HEK293 (cell line): ENCODE measurements around the genes CORO2A and GABBR2.

- PRO-cap: no peak
- RRBS, 2 experiments: no CpG with 5 or more reads among the region's 16 CpGs
Observed at GRCh38 chr9:96655501-96655857, 362 bp upstream of the PRXL2C start.

DNA sequence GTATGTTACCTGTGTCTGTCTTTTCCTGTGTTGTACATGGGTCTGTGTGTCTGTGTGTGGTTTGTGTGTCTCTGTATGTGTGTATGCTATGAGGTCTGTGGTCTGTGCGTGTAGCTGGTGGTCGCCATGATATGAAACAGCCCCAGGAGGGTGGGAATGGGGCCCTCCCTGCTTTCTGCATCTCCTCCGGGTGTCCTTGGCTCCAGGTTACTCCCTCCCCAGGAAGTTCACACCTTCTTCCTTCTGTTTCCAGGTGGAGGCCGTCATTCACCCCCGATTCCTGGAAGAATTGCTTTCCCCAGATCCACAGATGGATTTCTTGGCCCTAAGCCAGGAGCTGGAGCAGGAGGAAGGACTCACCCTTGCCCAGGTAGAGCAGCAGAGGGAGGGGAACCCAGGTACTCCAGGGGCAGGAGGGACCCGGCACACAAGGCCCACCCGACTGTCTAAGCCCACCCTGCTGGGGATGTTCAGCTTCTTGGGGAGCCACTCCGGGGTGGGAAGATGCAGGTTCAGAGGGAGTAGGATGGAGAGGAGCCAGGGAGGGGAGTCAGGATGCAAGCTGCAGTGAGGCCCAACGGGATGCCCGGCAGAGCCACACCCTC, 9.1 kb downstream of the NUTM2G start:
- PRO-cap: no peak
- RRBS, 2 experiments: no CpG with 5 or more reads among the region's 10 CpGs

- PRO-cap: unidirectional peak, minus-strand start at chr9:97012745
- RRBS, 2 experiments: no CpG with 5 or more reads among the region's 19 CpGs
Observed at GRCh38 chr9:97012482-97013003, 26.4 kb downstream of the CTSV start.

DNA sequence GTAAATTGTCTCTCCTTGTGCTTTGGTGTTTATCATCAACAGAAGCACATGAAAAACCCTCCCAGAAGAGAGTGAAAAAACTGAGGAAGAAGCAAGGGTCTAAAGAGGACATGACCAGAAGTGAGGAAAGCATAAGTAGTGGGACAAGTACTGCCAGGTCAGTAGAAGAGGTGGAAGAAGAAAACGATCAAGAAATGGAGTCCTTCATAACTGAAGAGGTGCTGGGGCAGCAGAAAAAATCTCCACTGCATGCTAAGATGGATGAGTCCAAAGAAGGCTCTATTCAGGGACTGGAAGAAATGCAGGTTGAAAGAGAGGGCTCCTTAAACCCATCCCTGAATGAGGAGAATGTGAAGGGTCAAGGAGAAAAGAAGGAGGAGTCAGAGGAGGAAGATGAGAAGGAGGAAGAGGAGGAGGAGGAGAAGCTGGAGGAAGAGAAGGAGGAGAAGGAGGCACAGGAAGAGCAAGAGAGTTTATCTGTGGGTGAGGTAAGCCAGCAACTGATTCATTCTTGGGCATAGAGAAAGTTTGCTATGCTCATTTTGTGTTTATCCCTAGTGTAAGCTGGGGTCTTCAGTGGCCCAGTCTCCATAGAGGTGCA, 22.9 kb downstream of the CCDC180 start:
- PRO-cap: no peak
- RRBS, 2 experiments: no CpG with 5 or more reads among the region's 1 CpG

DNA sequence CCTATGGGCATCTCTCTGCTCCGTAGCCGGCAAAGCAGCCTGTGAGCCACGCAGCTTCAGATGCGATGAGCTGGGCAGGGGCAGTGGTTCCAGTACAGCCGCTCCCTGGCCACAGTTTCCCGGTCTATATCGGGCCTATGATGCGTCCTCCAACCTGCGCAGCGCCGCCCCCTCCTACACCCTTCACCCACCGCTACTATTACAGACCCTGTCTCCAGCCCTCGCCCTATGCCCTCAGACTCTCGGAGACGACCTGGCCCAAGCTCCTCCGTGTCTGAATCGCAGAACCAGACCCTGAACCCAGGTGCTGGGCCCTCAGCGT, 1.3 kb downstream of the TMOD1 start:
- PRO-cap: no peak
- RRBS, 2 experiments: 88 to 93% methylated on average over 4 of the region's 18 CpGs

DNA sequence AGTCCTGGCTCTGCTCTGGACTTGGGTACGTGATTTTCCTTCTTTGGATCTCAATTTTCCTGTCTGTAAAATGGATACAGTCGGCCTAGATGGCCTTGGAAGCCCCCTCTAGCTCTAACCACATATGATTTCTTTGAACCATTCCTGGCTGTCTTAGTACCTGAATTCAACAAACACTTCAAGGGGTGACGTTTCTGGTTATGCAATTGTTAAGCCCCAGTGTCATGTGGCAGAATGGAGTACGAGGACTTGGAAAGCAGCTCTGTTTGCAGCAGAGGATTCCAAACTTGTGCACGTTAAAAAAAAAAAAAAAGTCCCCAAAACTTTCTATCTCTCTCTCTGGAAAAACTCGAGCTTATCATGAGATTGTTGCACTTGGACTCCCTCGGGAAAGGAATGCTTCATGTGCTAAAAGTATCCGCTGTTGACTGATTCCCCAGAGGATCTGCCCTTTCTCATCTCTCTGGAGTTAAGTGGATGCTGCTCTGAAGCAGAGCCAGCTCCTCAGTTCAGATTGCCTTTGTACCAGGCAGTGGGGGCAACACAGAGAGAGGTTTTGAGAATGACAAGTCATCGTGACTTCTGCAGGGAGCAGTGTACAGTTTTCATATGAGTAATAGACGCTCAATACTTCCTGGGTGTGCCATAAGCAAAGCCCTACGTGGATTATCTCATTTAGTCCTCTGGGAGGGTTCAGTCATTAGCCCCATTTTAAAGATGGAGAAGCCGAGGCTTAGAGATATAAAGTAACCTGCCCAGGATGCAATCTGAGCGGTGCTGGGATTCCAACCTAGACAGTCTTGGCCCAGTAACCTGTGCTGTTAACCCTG, 28.0 kb downstream of the TMOD1 start:
- PRO-cap: no peak
- RRBS, 2 experiments: no CpG with 5 or more reads among the region's 13 CpGs

GRCh38 chr9:97623880-97624446, 9.2 kb downstream of the TSTD2 start:
- PRO-cap: no peak
- RRBS, 2 experiments: no CpG with 5 or more reads among the region's 1 CpG

DNA sequence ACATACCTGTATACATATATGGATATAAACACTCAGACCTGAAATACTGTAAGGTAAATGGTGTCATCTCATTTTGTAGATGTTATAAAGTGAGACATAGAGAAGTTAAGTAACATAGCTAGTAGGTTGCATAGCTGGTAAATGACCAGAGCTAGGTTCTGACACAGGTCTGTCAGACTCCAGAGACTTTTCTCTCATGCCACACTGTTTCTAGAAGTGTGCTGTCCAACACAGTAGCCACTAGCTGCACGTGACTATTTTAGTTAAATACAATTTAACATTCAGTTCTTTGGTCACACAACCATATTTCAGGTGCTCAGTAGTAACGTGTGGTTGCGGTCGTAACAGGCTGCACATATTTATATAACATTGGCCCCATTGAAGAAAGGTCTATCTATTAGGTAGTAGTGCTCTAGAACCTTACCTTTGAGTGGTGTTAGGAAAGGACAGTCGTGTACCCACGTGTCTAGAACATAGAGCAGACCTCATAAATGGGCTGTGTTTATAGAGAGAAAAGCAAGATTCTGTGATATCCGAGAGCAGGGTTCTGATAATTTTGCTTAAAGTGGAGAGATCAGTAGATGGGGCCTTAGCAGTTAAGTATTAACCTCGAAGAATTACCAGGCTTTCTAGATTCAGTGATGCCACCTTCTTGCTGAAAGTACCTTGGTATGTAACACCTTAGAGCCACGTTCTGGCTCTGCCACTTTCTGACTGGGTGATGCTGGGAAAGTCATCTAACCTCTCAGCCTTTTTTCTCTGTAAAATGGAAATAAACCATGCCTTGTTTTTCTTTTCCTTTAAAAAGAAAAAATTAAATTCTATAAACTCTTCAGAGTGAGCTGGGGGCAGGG, 29.4 kb downstream of the XPA start:
- PRO-cap: no peak
- RRBS, 2 experiments: no CpG with 5 or more reads among the region's 9 CpGs

DNA sequence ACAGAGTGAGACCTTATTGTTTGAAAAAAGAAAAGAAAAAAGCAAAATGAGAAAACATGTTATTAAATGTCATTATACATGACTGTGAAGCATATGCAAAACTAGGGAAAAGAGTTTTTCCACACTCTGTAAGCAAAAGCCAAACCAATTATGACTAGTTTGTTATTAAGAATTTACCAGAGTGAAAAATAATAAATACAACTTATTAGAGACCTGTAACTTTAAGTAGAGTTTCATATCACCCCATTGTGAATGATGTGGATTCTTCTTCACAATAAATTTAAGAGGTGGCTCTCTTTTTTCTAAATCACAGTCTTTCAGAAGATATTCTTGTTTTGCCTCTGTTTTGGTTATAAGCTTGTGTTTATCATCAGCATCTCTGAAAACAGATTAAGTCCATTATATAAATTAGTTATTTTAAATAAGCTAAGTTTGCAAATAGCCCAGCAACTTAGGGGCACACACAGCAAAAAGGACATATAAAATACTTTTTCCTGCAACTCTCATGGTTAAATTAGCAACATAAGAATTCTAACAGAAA, 10.2 kb downstream of the XPA start:
- PRO-cap: no peak

GRCh38 chr9:97876720-97877339, 23.8 kb downstream of the FOXE1 start:
- PRO-cap: no peak
- RRBS, 2 experiments: no CpG with 5 or more reads among the region's 14 CpGs

GRCh38 chr9:97907035-97907511, 15.2 kb downstream of the TRMO start:
- PRO-cap: no peak
- RRBS, 2 experiments: no CpG with 5 or more reads among the region's 3 CpGs

DNA sequence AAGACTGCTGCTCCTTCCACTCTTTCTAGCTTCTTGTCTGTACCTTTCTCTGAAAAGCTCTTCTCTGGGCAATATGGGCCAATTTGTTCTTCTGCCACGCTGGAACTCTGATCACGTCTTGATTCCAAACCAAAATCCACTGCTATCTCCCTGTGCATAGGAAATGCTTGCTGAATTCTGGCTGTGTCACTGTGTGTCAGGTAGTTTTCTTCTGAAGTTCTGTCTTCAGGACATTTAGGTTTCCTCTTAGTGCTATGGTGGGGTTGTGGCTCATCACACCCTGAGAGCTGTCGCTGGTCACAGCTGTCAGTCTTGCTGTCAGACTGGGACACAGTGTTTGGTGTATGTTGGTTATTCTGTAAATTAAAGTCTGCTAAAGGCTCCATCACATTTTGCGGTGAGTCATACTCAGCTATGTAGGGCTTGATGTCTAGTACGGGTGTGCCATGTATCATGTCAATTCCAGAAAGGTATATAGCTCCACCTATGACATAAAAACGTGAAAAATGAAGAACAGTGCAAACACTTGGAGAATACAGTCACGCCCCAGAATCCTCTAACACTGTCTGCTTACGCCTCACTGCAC, 12.1 kb downstream of the TRMO start:
- PRO-cap: no peak
- RRBS, 2 experiments: no CpG with 5 or more reads among the region's 8 CpGs

- PRO-cap: no peak
- RRBS, 2 experiments: no CpG with 5 or more reads among the region's 5 CpGs
Observed at GRCh38 chr9:97994082-97994833, 11.1 kb downstream of the ANP32B start.

DNA sequence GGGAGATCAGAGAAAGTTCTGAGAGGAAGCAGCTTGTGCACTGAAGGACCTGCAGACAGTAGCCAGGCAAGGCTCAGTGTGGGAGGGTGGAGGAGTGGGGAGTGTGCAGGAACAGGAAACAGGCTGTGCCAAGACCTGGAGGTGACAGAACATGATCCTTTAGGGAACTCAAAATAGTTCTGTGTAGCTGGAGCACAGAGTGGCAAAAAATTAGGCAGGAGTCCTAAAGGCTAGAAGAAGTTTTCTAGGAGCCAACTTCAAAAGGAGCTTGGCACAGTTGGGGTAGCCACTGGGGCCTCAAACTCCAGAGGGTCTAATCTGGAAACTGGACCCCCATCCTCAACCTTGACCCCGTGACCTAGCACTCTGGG, 19.1 kb upstream of the NANS start:
- PRO-cap: no peak
- RRBS, 2 experiments: no CpG with 5 or more reads among the region's 1 CpG

DNA sequence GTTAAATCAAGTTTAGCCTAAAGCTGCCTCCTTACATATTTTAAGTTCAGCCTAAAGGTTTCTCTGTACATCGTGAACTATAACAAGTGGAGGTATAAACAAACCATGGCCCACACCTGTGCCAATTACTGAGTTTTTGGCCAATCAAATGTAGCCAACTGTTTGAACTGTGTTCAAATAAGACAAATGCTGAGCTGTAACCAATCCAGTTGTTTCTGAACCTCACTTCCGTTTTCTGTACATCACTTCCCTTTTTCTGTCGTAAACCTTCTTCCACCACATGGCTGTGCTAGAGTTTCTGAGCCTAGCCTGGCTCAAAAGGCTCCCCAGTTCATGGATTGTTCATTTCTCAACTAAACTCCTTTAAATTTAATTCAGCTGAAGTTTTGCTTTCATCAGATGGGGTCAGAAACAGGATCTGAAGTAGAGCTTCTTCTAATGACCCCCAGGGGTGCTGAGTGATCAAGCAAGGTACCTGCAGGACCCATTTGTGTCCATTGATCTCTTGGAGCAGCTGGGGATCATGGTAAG, 11.2 kb upstream of the NANS start:
- PRO-cap: unidirectional peak, plus-strand start at position 252 of the sequence
- RRBS, 2 experiments: no CpG with 5 or more reads among the region's 3 CpGs

- PRO-cap: no peak
- RRBS, 2 experiments: no CpG with 5 or more reads among the region's 17 CpGs
Observed at GRCh38 chr9:98080840-98081930, 24.7 kb downstream of the NANS start.

- PRO-cap: no peak
- RRBS, 2 experiments: no CpG with 5 or more reads among the region's 8 CpGs
Observed at GRCh38 chr9:98099598-98100424, 19.2 kb downstream of the TRIM14 start.

GRCh38 chr9:98192430-98193814, at the start of gene CORO2A:
Gene CORO2A (minus strand): TSS chr9:98192637.
- PRO-cap: bidirectional peak, plus-strand start at chr9:98192729, minus-strand start at chr9:98192642; bidirectional peak, plus-strand start at chr9:98192852, minus-strand start at chr9:98192809; bidirectional peak, plus-strand start at chr9:98193161, minus-strand start at chr9:98193124; bidirectional peak, plus-strand start at chr9:98193289, minus-strand start at chr9:98193248
- RRBS, 2 experiments: 1 to 2% methylated on average over 59 to 64 of the region's 113 CpGs

DNA sequence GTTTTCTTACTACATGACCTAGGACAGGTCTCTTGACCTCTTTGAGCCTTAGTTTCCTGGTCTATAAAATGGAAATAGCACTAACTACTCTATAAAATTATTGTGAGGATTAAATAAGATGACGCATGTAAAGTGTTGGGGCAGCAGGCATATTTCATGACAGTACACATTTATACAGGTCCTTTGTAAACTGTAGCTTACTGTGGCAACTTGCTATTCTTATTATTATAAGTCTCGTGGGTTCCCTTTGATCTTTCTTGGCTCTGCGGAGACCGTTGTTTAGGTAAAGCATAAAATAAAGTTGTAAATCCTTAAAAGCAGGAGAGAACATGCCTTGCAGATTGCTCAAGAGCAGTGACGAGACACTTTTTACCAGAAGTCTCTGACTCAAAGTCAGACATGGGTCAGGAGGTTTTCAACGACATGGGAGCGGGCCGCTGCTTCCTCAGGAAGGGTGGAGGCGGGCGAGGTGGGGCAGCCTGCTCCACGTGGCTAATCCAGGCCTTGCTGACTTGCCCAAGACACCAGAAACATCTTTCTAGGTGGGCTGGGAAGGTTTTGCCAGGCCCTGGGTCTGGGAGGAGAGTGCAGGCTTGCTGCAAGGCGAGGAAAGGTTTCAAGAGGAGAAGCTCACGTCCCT, 6.7 kb downstream of the TBC1D2 start:
- PRO-cap: no peak
- RRBS, 2 experiments: no CpG with 5 or more reads among the region's 13 CpGs

DNA sequence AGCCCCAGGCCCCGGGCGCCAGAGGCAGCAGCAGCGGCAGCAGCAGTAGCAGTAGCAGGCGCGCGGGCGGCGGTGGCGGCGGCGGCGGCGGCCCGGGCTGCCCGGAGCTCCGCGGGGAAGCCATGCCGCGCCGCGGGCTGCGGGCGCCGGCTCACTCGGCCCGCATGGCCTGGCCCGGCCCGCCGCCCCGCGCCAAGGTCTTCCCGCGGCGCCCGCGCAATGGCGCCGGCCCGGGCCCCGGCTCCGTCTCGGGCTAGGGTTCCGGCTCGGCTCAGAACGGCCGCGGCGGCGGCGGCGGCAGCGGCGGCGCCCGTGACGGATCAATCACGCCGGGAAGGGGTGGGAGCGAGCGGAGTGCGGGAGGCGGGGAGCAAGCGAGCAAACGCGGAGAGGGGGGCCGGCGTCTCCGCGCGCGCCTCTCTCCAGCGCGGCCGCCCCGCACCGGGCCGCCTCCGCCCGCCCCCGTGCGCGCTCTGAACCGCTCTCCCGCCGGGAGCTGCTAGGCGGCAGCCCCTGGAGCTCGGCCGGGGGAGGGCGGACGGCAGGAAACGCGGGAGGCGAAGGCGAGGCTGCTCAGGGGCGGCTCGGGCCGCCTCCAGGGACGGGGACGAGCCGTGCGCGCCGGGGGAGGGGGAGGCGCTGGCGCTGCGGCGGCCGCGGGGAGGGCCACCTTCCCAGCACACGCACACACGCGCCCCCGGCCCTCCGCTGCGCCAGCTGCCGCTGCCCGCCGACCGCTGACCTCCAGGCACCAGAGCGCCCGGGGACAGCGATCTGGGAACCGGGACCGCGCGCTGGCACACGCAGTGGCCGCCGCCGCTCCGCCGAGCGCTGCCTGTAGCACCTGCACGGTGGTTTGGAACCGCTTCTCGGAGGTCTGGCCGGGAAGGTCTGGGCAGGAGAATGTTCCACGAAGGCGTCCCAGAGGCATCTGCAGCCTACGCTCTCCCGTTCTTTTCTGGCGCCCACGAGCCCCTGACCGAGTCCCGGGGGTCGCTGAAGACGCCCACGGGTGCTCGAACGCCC, at the start of gene GABBR2:
GABBR2 (minus strand) TSS at position 322 of the 1,026 bp plus-strand sequence.
- PRO-cap: bidirectional peak, plus-strand start at position 51 of the sequence, minus-strand start outside the sequence; bidirectional peak, plus-strand start at position 178 of the sequence, minus-strand start at position 166 of the sequence; bidirectional peak, plus-strand start at position 544 of the sequence, minus-strand start at position 250 of the sequence
- RRBS, 2 experiments: 2% methylated on average over 114 to 121 of the region's 150 CpGs